Frontal cortex (tissue), 2 donors: ENCODE data around the gene AFAP1L1.

GRCh38 chr5:147406889-147407878, 102.7 kb downstream of the DPYSL3 start:
- RAMPAGE, long total RNA = no peak

DNA sequence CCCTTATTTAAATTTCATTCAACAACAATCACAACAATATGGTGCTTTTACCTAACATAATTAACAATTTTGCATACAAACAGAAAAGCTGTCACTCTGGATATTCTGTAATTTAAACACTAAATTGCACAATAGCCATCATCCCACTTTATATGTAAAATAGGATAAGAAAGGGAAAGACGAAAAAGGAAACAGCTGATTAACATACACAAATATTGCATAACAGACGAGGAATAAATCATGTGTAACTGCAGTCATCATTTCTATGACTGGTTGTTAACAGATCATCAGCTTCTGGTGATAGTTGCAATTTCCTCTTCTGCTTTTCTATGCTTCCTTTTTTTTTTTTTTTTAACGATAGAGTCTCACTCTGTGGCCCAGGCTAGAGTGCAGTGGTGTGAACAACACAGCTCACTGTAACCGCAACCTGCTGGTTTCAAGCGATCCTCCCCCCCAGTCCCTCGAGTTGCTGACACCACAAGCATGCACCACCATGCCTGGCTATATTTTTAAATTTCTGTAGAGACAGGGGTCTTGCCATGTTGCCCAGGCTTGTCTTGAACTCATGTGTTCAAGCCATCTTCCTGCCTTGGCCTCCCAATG, 22.5 kb upstream of the JAKMIP2 start:
- RAMPAGE, long total RNA = no peak

DNA sequence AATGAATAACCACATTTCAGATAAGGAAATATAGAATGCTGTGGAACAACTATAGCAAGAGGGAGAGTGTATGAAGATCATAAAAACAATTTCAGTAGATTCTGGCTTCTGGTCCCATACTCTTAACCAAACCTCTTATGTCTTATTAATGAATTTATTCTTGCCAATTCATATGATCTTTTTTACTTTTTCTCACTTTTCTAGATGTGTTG, 6.8 kb upstream of the SPINK1 start:
- RAMPAGE, long total RNA = no peak

DNA sequence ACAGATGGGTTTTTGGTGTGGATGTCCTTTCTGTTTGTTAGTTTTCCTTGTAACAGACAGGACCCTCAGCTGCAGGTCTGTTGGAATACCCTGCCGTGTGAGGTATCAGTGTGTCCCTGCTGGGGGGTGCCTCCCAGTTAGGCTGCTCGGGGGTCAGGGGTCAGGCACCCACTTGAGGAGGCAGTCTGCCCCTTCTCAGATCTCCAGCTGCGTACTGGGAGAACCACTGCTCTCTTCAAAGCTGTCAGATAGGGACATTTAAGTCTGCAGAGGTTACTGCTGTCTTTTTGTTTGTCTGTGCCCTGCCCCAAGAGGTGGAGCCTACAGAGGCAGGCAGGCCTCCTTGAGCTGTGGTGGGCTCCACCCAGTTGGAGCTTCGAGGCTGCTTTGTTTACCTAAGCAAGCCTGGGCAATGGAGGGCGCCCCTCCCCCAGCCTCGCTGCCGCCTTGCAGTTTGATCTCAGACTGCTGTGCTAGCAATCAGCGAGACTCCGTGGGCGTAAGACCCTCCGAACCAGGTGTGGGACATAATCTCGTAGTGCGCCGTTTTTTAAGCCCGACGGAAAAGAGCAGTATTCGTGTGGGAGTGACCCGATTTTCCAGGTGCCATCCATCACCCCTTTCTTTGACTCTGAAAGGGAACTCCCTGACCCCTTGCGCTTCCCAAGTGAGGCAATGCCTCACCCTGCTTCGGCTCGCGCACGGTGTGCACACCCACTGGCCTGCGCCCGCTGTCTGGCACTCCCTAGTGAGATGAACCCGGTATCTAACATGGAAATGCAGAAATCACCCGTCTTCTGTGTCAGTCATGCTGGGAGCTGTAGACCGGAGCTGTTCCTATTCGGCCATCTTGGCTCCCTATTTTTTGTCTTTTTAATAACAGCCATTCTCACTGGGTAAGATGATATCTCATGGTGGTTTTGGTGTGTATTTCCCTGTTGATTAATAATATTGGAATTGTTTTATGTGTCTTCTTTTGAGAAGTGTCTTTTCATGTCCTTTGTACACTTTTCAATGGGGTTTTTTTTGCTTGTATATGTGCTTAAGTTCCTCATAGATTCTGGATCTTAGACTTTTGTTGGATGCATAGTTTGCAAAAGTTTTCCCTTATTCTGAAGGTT, 40.3 kb upstream of the C5orf46 start:
- RAMPAGE, long total RNA = no peak

DNA sequence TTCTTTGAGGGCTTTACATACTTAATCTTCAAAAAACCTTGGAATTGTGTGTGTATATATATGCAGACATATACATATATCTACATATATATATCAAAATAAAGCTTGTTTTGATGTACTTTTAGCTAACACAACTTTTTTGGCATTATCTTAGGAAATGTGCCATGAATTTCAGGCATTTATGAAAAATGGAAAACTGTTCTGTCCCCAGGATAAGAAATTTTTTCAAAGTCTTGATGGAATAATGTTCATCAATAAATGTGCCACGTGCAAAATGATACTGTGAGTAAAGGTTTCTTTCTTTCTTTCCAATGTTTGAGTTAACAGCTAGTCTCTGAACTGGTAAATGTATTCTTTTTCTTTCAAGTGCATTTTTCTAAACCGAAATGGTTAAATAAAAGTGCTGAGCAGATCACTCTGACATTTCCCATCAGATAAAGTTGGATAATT, 6.4 kb downstream of the SPINK5 start:
- RAMPAGE, long total RNA = no peak

DNA sequence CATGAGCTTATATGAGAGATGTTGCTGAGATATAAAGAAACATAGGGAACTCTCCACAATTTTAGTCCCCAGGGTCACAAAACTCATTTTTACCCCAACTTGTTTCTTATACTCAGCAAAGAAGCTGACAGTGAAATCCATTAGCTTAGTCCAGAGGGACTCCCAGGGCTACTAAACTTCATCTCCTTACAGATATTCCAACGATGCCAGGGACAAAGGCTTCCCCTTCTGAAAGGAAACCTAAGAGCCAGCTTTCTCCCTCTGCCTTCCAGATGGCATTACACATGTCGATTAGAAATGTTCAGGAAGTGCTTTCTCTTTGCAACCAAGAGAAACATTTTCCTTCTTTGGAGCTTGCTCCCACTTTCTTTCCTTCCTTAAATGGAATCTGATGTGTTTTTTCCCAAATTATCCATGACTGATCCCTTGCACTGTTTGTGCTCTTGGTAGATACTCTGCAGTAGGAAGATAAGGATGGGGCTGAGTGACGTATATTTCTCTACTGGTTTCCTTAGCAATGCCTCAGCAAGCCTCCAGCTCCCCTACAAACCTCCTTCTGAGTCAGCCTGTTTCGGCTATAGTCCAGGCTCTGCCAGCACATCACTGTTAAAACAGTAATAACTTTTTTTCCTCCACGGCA, 42.9 kb upstream of the HTR4 start:
- RAMPAGE, long total RNA = no peak

- RAMPAGE, long total RNA = no peak
These were observed 2.0 kb downstream of the ADRB2 start for GRCh38 chr5:148828196-148829123.

- RAMPAGE, long total RNA = no peak
These were observed 106.2 kb downstream of the SH3TC2 start for GRCh38 chr5:148956570-148957087.

DNA sequence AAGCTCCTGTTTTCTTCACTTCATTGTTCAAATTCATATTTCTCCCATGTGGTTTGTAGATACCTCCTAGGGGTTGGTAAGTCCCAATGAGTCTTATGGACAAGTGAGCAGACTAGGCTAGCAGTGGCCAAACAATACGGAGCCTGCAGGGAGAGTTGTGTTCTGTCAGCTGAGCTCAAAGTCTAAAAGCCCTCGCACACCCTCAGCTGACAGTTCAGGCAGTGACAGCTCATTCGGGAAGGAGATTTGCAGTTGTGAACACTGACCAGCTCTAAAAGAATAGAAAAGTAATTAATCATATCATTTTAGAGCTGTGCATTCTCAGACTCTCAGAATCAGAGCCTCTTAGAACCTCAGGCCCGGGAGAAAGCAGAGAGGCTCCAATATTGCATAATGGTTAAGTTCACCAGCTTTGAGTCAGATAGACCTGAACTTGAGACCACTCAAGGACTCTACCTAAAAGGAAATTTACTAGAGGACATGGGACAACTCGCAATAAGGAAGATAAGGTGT, 95.0 kb downstream of the SH3TC2 start:
- RAMPAGE, long total RNA = no peak

DNA sequence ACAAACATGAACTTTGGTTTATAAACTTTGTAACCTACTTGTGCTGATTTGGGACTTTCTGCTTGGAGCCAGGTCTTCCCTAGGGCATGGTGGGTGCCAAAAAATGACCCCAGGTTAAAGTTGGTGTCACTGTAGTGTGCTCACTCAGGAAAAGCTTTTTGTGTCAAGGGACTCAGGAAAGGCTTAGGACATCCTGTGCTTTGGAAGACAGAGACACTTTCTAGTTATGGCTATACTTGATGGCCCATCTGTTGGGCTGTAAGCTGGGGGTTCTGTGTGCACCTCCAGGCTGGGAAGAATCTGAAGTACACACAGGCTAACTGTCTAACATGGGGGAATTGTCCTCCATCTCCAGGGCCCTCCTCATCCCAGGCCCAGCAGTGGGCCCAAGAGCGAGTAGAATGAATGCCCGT, 19.2 kb downstream of the ABLIM3 start:
- RAMPAGE, long total RNA = no peak

DNA sequence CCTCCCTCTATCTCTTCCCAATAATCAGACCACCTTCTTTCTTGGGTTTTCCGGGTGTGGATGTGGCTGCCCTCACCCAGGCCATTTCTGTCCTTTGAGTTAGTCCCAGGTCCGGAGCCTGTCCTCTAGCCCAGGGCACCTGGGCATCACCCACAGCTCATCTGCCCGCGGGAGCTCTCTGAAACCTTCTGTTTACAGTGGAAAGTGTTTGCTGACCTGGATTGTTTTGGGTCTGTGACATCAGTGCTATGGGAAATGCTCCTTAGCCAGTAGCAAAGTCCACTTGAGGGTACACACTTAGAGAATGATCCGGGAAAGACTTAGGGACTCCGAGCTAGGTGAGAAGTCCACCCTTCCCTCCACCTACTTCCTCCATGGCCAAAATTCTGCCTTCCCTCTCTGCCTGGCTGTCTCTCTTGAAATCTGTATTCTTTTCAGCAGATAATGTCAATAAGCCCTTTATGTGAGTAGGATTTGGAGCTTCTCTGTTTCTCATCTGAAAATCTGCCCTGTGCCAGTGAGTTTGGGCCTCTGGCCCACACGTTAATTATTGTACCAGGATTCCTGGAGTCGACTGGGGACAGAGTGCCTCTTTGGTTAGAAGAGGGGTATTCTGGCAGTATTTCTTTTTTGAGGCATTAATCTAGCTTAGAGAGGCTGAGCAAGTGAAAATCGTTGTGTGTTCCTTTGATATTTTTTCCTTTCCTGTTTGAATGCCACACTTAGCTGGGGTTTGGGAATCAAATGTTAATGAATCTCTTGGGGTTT, 19.9 kb downstream of the ABLIM3 start:
- RAMPAGE, long total RNA = no peak

- RAMPAGE, long total RNA = no peak
These were observed at the start of gene AFAP1L1 for GRCh38 chr5:149271451-149272269. Gene AFAP1L1 (plus strand): TSS chr5:149271859.

DNA sequence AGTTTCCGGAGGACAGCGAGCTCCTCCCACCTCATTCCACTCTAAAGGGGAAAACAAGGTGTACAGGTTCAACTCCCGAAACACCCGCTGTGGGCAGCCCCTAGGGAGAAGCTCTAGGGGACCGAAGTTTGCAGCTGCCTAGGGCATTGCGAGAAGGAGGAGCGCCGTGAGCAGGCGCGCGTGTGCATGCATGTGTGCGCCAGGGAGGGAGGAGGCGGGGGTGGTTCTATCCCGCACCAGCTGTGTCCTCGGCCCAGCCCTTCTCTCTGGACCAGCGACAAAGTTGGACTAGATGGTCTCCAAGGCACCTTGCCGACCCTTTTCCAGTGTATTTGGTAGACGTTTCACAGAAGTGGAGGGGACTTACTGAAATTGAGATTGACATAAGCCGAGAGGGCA, 610 bp downstream of the AFAP1L1 start:
- RAMPAGE, long total RNA = no peak

DNA sequence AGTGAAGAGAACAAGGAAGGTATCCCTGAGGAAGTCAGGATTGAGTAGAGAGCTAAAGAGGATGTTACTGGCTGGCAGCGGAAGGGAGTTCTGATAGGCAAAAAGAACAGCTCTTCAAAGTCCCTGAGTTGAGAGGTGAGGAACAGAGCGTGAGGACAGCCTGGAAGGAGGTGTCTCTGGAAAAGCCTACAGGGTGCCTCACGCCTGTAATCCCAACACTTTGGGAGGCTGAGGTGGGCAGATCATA, 19.3 kb downstream of the AFAP1L1 start:
- RAMPAGE, long total RNA = no peak

GRCh38 chr5:149332535-149332944, 12.8 kb upstream of the GRPEL2 start:
- RAMPAGE, long total RNA = no peak

GRCh38 chr5:149386860-149387904, 8.1 kb upstream of the IL17B start:
- RAMPAGE, long total RNA = no peak

DNA sequence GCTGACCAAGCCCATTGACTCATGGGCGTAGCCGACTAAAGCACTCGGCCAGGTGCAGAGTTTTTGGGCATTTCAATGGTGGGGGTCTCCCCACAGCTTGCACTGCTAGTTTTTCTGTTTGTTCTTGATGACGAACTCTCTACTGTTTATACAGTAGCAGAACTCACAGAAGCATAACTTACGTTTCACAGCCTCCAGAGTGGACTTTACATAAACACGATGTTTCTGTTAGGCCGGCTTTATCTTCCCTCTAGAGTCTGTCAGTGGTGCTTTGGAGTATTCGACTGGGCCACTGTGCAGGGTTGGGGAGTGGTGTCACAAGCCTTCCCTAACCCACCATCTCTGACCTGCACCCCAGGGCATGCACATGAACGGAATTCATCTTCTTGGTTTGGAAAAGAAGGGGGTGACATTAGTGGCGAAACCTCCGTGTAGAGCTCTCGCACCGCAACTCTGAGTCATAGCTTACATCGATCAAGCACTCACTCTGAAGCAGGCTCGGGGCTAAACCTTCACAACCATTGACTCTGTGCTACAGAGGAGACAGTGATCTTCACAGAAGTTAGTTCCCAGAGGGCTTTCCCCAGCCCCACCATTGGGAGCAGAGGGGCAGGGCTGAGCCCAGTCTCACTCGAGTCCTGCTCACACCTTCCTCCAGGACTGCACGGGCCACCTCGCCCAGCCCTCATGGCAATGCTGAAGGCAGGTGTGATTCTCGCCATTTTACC, 25.5 kb upstream of the IL17B start:
- RAMPAGE, long total RNA = no peak

- RAMPAGE, long total RNA = no peak
These were observed 32.2 kb upstream of the IL17B start for GRCh38 chr5:149411201-149411714.

- RAMPAGE, long total RNA = no peak
These were observed 38.2 kb upstream of the IL17B start for GRCh38 chr5:149417206-149417795.

DNA sequence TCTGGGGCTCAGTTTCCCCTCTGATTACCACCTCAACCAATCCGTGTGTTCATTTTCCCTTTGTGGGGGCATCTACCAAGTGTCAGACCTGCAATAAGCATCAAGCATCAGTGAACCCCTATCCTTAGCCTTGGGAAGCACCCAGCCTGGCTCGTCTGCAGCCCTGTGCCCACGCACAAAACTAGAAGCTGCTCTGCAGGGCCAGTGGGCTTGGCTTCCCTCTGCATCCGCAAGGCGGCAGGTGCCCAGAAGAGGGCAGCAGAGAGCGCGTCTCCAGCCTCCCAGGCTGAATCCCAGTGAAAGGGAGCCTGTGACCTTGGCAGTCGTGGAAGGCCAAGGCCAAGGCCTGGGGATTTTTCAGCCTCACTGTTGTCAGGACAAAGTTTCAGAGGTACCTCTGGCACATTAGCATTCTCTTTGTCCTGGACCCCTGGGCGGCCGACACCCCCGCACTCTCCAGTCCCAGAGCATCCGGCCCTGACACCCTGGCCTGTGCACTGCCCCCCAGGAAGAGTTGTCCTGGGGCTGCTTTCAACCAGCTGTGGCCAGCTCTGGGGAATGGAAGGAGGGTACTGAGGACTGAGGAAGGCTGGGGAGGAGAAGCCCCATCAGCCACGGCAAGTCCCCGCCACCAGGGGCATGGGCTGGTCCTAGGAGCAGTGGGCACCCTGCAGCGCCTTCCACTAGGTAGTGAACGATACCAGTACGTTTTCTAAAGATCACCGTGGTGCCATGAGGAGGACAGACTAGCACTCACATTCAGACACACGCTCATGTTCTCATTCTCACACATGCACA, 63.6 kb upstream of the IL17B start:
- RAMPAGE, long total RNA = no peak